ENCODE data around the genes IPO13 and DMAP1.

GRCh38 chr1:43283932-43284421, 1.4 kb downstream of the C1orf210 start:
- RRBS, 2 experiments = no CpG with 5 or more reads among the region's 4 CpGs

GRCh38 chr1:43303116-43303783, 2.5 kb downstream of the TIE1 start:
- RRBS, 2 experiments = no CpG with 5 or more reads among the region's 8 CpGs

DNA sequence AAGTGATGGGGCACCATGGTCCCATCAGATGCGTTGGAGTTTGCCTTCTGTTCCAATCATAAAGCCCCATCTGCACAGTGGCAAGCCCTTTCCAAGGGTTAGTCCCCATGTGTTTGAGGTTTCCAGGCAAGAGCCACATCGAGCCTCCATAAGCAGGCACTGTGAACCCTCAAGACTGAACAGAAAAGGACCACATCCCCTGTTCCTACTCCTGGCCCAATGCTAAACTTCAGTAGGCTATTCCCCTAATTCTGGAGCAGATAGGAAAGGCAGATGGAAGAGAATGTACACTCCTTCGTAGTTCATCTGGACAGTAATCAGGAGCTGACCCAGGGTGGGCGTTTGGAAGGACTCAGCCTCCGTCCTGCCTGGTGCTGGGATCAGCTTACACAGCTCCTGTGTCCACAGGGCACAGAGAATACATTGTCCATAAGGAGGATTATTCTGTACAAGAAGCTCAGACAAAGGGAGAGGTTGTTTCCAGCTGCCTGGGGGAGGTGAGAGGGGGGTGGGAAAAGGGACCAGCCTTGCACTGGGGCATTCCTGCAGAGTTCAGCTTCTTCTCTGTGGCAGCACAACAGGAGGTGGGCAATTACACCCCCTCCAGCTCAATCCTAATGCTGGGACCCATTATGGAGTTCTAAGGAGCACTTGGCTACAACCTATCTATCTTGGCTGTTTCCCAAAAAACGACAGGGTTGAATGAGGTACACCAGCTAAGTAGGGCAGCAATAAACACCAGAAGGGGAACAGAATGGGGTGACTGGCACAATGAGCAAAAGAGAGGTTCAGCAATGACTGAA, 7.6 kb downstream of the MED8 start:
- RRBS, 2 experiments = no CpG with 5 or more reads among the region's 6 CpGs

GRCh38 chr1:43472420-43473409, 19.0 kb upstream of the HYI start:
- RRBS, 2 experiments = no CpG with 5 or more reads among the region's 9 CpGs

- RRBS, 2 experiments = no CpG with 5 or more reads among the region's 5 CpGs
Measured at GRCh38 chr1:43578275-43578651, 47.6 kb downstream of the PTPRF start.

GRCh38 chr1:43595556-43596172, 54.3 kb upstream of the KDM4A start:
- RRBS, 2 experiments = no CpG with 5 or more reads among the region's 11 CpGs

GRCh38 chr1:43834027-43835088, 99.2 kb upstream of the ARTN start:
- RRBS, 2 experiments = no CpG with 5 or more reads among the region's 20 CpGs

GRCh38 chr1:43946196-43947390, at the start of gene IPO13:
TSS of gene IPO13 (plus strand) at chr1:43946950.
- RRBS, 2 experiments = 1% methylated on average over 41 of the region's 92 CpGs

DNA sequence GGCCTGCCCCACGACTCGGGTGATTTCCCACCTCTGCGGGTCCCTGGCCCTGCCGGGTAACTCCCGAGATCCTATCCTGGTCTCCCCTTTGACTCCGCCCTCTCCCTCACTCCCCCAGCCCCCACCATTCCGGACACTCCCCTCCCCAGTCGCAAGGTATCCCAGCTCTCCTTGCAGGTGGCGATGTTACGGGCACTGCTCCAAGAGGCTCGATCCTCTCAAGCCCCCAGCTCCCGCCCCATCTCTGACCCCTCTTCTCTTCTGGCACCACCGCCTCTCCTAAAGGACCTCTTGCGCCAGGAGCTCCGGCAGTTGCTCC, 595 bp downstream of the CCDC24 start:
- RRBS, 2 experiments = 2% methylated on average over 3 of the region's 15 CpGs

DNA sequence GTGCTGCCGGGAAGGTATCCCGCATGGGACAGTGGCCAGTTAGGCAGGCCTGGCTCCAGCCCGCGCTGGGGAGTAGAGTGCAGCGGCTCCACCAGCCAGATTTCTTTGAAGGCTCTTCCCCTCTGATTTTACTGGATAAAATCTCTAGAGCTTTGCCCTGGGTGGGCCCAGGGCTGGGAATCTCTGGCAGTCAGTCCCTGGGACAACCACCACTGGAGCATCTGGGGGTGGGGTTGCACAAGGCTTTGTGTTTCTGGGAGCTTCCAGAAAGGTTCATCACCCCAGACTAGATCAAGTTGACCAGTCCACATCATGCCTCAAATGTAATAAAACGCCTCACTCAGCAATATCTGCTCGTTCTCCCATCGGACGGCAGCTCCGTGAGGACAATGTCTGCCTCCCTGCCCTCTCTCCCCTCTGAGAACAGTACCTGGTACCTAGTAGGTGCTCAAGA, 14.5 kb downstream of the CCDC24 start:
- RRBS, 2 experiments = no CpG with 5 or more reads among the region's 10 CpGs

DNA sequence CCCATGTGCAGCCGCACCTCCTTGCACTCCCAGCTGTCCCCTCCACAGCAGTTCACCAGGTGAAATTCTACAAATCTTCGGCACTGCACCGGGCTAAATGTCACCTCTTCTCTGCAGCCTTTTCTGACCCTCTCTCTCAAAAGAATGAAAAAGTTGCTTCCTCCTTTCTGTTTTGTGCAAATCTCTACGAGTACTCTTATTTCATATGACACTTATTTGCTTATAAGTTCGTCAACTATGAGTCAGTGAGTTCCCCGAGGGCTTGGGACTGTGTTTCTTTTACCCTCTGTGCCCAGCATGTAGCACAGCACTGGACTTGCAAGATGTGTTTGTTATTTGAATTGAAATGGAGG, 6.4 kb downstream of the SLC6A9 start:
- RRBS, 2 experiments = no CpG with 5 or more reads among the region's 6 CpGs

DNA sequence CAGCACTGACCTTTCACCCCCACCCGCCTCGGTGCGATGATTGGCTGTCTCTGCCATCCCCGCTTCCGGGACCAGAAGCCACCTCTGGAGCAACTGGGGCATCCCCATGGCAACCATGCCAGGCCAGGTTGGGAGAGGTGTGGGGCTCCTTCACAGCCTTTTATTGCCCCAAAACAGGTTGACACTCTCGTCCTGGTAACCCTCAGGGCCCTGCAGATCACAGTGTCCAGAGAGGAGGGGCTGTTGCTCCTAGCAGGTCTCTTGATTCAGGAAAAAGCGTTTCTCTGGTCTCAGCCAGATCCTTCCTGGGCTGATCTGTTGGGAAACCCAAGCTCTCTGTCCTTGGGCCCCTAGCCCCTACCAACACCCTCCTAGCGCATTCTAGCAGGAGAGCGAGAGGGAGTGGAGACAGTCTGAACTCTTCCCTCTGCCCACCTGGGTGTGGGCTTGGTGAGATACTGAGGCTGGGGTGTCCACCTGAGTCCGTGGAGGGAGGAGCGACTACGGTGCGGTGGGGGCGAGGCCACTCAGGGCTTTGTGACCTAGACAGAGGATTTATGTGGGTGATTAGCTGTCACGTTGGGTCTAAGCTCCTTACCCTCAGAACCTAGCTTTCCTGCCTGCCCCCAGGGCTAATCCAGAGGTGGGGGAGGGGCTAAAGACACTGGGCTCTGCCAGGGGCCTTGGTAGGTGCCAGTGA, 12.2 kb upstream of the SLC6A9 start:
- RRBS, 2 experiments = no CpG with 5 or more reads among the region's 15 CpGs

DNA sequence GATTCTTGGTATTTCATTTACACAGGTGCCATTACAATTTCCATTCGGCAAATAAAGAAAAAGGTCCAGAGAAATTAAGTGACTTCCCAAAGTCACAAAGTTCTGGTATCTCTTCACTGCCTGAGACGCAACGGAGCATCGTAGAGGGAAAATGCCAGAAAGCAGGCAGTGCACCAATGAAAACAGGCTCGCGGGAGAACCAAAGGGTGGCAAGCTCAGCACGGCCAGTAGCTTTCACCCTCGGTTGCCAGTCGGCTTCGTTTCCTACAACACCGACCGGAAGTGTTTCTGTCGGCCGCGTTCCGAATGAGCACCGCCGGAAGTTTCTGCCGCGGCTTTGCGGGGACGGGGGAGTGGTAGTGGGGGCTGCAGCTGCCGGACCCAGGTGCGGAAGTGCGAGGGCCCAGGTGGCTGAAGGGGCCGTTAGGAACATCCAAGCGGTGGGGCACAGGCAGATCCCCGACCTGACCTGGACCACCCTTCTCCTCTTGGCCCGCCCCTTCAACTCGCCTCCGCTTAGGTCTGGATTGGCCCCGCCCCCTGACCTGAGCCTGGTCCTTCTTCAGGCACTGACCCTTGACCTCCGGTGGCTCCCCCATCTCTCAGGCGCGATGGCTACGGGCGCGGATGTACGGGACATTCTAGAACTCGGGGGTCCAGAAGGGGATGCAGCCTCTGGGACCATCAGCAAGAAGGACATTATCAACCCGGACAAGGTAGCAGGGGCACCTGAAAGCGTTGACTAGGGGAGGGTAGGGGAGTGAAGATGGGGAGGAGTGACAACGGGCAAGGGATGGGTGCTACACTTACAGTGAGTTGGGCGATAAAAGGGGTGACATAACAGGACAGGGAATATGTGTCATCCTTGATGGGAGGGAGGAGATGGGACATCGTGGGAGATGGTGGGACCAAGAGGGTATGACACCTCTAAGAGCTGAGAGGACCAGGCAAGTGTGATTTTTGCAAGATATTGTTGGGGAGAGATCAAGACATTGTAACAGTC, at the start of gene DMAP1:
Gene DMAP1 (plus strand): TSS at position 329 of the 1,003 bp plus-strand sequence.
- RRBS, 2 experiments = 2% methylated on average over 6 of the region's 45 CpGs

DNA sequence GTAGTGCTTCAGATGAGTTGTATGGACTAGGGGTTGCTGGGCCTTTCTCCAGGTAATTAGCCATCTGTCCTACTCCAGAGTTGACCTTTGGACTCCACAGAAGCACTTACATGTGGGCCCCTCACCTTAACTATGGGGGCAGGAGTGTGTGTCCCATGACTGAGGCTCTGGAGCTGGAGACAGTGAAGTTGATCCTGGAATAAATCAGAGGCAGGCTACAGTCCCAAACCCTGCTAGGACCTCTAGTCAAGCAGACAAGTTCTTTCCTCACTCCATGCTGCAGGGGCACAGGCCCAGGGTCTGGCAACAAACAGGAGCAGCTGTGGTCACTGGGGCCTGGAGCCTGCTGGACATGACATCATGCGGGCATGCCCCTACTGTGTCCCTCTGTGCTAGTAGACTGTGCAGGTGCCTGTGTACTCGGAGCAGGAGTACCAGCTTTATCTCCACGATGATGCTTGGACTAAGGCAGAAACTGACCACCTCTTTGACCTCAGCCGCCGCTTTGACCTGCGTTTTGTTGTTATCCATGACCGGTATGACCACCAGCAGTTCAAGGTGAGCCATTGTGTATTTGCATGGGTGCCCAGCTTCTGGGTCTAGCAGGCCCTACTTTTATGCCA, 4.8 kb downstream of the DMAP1 start:
- RRBS, 2 experiments = no CpG with 5 or more reads among the region's 7 CpGs

DNA sequence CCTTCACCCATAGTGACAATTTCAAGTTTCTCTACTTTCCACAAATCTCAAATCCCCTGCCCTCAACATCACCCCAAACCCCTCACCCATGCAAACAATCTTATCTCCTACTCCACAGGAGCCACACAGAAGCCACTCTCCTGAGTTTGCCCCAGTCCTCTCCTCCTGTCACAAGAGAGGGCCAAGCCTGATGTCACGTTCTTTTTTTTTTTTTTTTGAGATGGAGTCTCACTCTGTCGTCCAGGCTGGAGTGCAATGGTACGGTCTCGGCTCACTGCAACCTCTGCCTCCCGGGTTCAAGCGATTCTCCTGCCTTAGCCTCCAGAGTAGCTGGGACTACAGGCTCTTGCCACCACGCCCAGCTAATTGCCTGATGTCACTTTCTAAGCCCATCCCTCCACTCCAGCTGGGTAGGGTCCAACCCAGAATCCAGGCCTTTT, 20.0 kb downstream of the DMAP1 start:
- RRBS, 2 experiments = no CpG with 5 or more reads among the region's 7 CpGs

DNA sequence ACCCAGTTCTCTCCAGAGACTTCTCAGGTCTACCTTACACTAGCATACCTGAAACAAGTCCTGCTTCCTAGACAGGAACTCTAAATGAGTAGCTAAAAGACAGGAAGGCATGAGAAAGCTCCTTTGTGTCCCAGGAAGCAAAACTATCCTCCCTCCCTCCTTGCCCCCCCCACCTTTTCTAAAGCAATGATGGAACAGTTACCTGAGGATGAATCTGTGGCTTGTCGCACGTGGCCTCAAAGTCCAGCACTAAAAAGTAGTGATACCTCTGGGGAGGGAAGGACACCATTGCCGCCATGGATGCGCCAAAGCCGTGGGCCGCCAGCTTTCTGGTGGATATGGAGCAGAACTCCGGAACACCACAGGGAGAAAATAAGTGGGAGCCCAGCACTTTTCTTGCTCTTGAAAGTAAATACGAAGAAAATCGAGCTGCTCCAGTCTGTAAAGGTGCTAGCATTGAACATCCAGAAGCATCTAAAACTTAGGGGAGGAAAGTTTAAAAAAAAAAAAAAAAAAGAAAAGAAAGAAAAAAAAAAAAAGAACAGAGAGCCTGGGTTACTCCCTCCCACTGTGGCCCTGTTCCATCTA, 16.1 kb downstream of the ERI3 start:
- RRBS, 2 experiments = no CpG with 5 or more reads among the region's 9 CpGs

DNA sequence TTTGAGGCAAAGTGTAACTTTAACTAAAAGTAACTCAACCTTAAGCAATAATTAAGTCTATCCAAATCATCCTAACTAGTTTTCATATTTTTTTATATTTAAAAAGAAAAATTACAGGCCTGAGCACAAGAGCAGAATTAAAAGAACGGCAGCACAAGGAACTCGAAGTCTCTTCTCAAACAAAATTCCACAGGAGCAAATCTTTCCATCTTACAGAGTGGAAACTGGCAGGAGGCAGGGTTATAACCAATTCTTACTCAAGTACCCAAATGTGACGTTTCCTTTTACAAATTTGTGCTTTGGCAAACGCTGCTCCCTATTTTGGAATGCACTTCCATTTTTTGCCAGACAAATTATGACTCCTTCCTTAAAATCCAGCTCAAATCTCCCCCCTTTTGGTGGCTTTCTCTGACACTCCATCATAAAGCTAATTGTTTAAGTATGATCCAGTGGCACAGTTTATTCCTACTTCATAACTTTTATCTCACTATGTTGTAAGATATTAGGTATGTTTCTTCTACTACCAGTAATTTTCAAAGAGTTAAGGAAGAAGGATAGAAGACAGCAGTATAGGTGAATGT, 7.8 kb downstream of the ERI3 start:
- RRBS, 2 experiments = no CpG with 5 or more reads among the region's 4 CpGs

- RRBS, 2 experiments = 0% methylated on average over 1 of the region's 37 CpGs; no CpG with 5 or more reads in 1 of the 2 experiments
Measured at GRCh38 chr1:44408376-44409336, 3.6 kb downstream of the RNF220 start.

DNA sequence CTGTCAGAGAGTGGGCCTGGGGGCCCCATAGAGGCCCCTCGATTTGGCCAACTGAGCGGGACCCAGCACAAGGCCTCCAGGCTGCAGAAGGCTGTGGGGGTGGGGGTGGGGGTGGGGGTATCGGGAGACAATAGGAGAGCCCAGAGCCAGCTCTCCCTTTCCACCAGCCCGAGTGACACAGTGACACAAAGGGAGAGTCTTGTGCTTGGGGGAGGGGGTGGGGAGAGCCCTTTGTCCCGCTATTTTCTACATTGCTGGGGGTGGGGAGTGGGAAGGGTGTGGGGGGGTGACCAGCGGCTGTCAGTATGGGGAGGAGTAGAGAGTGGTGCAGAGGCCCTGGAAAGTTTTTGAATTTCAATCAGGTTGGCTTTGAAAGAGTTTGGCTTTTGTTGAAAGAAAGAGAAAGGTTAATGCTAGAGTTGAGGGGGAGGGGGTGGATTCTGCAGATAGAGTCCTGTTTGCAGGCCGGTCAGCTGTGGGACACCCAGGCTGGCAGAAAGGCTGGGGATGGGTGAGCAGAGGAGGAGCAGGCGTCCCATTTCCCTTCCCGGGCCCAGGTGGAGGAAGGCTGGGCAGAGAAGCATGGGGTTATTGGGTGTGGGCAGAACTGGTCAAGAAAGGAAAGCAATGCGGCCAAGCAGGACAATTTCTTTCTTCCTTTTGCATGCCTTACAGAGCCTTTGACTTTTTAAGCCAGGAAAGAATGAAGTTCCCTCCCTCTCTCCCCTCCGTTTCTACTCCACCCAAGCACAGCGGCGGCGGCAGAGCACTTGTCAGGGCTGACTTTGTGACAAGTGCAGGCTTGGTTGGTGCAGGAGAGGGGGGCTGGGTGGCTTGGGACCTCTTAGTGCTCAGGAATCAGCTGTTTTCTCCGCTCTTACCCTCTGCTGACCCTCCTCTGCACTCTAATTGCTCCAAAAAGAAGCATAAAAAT, 96.2 kb downstream of the RNF220 start:
- RRBS, 2 experiments = 5 to 7% methylated on average over 3 of the region's 15 CpGs

- RRBS, 2 experiments = no CpG with 5 or more reads among the region's 20 CpGs
Measured at GRCh38 chr1:44507203-44508165, 102.4 kb downstream of the RNF220 start.